Airway epithelial cell (primary cell): ENCODE measurements around the gene MCU.

DNA sequence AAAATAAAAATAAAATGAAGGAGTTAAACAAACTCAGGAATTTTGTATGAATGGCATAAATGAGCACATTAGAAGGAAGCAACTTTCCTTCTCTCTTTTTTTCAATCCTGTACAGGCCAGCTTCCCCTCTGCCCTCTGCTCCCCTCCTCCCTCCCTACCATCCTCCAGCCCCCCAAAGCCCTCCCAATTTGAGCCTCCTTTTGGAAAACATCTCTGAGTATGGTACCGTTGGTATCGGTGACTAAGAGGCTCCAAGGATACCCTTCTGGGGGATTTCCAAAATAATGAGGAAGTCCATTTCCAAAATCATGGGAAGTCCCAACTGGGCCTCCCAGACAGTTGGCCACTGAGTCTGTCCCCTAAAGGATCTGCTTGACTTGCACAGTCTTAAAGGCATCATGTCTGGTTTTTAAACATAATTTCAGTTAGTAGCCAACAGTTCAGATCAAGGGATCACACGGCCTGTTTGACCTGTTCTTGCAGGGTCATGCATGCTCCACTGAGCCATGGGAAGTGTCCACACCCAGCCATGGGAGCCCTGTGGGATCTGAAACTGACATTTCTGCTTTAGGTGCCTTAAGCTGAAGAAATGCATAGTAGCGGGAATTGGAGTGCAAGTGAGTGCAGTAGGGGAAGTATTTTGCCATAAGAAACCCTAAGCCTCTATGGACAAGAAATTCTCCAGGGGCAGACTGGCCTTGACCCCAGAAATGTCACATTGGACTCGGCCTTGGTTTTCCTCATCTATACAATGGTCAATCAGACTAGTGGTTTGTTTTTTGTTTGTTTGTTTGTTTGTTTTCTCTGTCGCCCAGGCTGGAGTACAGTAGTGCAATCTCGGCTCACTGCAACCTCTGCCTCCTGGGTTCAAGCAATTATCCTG lies 39.1 kb upstream of the PSAP start:
- RAMPAGE, long total RNA = no peak

DNA sequence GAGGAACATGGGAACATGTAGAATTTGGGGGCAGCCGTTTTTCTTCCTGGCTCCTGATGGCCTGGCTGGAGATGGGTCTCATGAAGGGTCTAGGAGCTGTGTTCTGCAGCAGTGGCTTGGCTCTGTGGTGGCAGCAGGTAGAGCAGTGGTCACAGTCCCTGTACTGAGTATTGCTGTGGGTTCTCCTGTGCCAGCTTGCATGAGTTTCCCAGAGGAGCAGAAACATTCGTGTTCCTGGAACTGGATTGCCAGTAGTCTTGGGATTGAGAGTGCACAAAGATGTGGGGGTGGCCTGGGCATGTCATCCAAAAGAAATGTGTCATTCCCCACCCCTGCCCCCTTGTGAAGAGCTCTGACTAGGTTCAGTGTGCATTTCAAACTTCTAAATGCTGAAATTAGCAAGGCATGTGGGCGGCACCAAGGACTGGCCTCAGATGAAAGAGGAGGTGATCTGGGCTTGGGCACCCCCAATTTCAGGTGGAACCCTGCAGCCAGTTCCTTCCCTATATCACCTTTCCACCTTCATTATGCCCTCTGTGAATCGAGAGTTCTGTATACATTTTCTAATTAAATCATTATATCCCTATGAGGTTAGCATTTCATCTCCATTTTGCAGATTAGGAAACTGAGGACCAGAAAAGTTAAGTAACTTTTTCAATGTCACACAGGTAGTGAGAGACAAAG lies 2.1 kb downstream of the CHST3 start:
- RAMPAGE, long total RNA = no peak

DNA sequence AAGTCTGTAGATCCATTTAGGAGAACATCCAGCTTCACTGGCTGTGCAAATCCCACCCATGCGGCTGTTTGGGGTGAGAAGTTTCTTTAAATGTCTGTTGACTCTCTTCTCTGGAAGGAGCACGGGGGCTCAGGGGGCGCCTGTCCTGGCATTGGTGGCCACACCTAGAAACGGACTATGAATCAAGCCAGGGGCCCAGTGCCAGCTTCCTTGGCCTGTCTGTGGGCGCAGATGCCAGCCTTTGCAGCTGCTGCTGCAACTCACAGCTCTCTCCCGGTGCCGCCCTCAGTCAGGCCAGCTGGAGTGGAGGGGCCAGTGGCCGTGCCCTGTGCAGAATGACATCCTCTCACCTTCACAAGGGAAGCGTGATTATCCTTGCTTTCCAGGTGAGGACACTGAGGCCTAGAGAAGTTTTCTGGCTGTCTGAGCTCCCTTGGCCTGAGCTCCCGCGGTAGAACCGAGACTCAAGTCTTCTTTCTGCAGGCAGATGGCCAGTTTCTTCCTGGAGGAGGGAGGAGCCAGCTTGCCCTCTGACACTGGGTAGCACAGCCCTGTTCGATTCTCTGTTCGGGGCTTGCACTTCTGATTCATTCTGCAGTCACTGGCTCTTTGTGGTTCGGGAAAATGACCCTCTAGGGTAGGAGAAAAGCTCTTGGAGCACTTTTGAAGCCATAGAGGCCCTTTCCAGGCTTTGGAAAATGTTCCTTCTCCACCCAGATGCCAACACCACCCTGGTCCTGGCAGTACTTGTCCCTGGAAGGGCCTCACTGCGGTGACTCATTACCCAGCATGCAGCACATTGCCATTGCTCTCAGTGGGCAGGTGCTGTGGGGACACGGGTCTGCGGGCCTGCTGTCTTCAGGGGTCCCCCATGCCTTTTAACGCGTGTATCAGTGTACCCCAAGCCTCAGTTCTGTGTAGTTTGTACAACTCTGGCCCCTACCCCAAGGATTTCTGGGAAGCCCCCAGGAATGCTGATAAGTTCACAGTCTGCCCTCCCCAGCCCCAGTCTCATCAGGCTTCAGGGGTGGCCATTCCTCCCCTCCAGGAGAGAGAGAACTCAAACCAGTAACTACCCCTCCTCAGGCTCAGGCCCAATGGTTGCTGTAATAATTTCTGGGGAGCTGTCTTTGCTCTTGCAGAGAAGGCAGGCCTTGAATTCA lies 11.7 kb downstream of the CHST3 start:
- RAMPAGE, long total RNA = no peak

GRCh38 chr10:72035388-72036017 lies 52.8 kb downstream of the SPOCK2 start:
- RAMPAGE, long total RNA = no peak

DNA sequence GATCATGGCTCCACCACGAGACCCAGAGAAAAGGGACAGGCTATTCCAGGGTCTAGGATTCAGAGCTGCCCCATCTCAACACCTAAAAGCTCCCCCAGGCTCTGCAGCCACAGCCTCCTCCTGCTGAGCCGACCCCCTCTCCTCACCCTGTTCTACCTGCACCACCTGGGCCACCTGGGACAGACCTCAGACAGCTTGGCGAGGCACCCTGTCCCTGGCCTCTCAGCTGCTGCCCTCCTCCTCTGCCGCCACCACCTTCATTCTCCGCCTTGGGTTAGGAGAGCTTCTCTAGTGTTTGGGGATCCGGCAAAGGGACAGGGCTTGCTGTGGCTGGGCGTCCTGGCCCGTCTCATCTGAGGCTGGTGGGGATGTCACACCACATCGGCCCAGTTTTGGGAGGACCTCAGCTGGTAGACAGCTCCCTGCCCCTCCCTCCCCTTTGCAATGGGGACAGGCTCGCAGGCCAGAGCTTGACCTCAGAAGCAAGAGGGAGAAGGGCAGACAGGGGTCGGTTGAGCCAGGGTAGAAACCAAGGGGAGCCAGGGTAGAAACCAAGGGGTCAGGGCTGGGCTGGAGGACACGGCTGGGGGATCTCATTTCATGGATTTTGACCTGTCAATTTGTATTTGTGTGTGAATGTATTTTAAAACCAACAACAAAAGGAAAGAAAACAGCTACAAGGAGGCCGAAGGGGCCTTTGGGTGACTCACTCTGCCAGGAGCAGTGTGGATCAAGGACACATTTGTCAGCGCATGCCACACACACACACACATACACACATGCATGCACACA lies 26.4 kb downstream of the SPOCK2 start:
- RAMPAGE, long total RNA = no peak

DNA sequence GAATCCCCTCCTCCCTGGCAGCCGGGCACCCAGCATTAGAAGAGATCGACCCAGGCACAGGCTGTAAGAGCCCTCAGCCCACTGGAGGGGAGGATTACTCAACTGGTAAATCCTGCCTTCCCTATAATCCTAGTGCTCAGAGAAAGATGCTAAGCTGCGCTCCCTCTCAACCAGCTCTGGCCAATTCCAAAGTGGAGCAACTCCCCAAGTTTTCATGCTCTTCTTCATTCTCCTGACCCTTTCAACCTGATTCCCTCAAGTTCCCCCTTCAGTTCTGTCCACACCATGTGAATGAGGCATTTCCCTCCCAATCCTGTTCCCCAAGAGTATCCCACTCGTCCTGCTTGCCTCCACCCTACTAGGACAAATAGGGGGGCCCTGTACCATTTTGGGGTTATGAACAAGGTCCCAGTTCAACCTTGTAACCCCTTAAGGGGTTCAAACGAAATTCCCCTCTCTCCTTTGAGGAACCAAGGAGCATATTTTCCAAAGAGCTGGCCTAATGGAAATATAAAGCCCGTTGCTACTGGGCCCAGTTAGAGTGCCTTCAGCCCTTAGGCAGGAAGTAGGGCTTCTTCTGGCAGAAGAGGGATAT lies 3.0 kb downstream of the SPOCK2 start:
- RAMPAGE, long total RNA = no peak

GRCh38 chr10:72086876-72087907 lies 1.2 kb downstream of the SPOCK2 start:
- RAMPAGE, long total RNA = no peak

- RAMPAGE, long total RNA = no peak
Observed at GRCh38 chr10:72107346-72107747, 19.0 kb upstream of the SPOCK2 start.

DNA sequence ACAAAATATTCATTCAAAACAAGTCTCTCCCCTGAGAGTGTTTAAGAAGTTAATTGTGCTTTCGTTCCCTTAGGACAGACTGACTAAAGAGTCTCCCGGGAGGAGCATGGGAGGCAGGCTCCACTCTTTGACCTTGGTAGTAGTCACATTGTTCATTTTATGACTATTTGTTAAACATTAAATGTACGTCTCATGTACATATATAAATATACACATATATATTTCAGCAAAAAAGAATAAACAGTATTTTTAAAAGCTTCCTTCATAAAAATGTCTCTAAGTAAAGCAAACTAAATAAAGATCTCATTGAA lies 35.3 kb upstream of the SPOCK2 start:
- RAMPAGE, long total RNA = no peak

GRCh38 chr10:72248149-72249360 lies 25.2 kb upstream of the DDIT4 start:
- RAMPAGE, long total RNA = no peak

GRCh38 chr10:72290977-72291328 lies 17.2 kb downstream of the DDIT4 start:
- RAMPAGE, long total RNA = no peak

DNA sequence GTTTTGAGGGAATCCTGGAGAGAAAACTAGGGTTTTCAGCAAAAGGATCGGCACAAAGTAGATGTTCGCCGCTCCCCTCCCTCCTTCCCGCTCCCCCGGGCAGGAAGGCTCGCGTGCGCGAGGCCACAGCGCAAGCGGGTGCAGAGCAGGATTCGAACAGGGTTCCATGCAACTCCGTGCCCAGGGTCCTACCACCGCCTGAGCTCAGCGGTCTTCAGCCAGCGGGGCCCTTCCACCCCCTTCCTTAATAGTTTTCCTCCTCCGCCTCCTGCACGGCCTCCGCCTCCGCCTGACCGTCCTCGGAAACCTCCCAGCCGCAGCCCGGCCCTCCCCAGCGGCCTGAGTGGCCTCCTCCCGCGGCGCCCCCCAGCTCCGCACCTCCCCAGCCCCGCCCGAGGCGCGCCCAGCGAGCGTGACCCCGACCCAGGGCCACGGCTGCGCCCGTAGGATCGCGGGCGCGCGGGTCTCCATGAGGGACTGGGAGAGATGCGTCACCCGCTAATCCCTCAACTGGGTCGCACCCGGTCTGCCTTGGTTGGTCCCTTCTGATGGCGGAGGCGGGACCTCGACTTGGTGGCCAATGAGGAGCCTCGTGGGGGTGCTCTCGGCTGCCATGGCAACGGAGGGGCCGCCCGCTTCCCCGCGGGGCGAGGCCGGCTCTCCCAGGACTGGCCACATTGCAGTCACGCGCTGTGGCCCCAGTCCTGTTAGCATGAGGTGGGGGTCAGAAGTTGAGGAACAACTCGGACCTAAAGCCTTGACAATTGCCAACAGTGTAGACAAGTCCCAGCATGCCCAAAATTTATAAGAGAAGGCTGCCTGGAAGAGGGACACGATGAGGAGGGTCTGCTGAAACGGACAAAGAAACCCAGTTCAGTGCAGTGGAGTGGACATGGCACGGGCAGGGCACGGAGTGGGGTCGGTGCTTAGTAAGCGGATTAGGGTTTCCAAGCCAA lies 24.1 kb downstream of the DDIT4 start:
- RAMPAGE, long total RNA = no peak

- RAMPAGE, long total RNA = no peak
Observed at GRCh38 chr10:72310149-72311060, 36.7 kb downstream of the DDIT4 start.

DNA sequence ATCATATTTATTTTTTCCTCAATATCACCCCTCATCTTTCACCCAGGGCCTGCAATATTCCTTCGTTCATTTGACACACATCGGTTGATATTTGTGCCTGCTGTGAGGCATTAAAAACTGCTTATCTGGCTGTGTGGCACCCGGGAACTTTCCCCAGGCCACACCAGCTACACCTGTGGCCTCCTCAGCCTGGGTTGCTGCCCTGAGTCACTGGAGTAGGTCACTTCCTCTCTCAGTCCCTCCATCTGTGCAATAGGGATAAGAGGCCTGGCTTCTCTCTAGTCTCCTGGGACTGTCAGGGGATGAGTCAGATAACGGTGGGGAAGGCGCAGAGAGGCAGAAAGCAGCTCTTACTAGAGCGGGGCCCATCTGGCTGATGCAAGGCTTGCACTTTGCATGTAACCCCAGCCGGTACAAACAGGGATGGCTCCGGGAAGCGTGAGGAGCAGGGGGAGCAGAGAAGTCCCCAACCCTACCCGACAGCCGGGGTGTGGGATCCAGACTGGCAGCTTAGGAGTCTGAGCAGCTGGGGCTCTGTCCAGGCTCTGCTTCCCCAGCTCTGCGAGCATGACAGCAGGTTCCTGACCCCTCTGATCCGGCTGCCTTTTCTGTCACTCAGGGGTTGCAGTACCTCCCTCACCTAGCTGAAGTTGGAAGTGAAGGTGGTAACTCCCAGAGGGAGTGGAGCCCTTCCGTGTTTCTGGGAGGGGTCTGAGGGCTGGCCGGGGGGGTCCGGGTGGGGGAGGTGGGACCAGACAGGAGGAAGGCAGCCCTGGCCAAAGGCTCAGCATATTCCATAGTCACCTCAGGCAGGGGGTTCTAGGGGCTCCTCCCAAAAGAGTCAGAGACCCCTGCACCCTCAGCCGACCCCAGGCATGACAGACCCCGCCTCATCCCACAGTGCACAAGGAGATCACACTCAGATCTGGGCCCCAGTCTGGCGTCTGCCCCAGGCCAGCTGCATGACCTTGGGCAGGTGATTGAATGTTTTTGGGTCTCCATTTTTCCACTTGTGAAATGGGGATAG lies 33.8 kb downstream of the DNAJB12 start:
- RAMPAGE, long total RNA = no peak

- RAMPAGE, long total RNA = no peak
Observed at GRCh38 chr10:72333997-72334744, 20.5 kb downstream of the DNAJB12 start.

GRCh38 chr10:72335483-72336091 lies 19.1 kb downstream of the DNAJB12 start:
- RAMPAGE, long total RNA = no peak

GRCh38 chr10:72459730-72460562 lies 105.2 kb upstream of the DNAJB12 start:
- RAMPAGE, long total RNA = no peak

GRCh38 chr10:72692066-72693038 lies at the start of gene MCU:
Gene MCU (plus strand): TSS chr10:72692143.
- RAMPAGE, long total RNA = no peak

- RAMPAGE, long total RNA = no peak
Observed at GRCh38 chr10:72756416-72757409, 64.8 kb downstream of the MCU start.

GRCh38 chr10:72792117-72792673 lies 100.3 kb downstream of the MCU start:
- RAMPAGE, long total RNA = no peak